A375 (cell line): ENCODE data around the genes PLP1 and TSC22D3.

GRCh38 chrX:103776491-103777197 lies at the start of gene PLP1:
Gene PLP1, plus strand, starts transcription at chrX:103776840.
- RAMPAGE, long total RNA = no peak

DNA sequence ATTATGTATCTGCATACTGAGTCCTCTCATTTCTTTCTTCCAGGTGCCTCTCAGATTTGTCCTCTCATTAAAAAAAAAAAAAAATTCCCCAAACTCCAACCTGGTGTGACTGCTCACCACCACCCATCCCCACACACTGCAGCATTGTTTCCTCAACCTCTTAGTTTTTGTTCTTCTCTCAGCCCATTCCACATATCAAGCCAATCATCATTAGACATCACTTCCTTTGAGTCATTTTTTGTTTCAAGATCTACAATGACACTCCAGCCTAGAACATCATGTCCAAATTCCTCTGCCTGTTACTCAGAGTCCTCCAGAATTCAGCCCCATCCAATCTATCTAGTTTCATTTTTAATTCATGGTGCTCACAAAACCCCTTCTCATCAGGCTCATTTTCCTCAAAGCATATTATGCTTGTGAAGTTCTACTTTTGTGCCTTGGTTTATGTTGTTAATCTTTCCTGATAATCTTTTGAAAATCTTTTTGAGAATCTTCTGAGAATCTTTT lies 262.5 kb upstream of the TEX13A start:
- RAMPAGE, long total RNA = no peak

DNA sequence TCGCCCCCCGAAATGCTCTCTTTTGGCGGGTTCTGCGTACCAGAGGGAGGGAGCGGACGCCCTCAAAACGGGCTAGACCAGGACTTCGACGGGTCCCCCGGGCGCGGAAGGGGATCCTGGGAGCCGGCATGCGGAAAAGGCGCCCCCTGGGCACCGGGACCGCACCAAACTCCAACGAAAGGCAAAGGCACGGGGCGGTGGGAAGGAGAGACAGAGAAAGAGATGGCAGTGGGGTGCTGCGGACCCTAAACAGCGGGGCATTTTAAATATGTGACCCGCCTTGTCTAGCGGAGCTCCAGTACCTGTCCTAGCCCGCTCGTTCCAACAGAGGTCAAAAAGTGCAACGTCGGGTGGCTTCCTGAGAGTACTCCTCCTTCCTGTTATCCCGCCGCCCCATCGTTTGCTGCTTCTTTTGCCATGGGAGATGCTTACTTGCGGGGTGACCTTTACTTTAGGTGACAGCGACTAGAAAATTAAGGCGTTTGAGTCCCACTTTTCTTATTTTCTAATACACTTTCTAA lies 642 bp downstream of the NRK start:
- RAMPAGE, long total RNA = no peak

DNA sequence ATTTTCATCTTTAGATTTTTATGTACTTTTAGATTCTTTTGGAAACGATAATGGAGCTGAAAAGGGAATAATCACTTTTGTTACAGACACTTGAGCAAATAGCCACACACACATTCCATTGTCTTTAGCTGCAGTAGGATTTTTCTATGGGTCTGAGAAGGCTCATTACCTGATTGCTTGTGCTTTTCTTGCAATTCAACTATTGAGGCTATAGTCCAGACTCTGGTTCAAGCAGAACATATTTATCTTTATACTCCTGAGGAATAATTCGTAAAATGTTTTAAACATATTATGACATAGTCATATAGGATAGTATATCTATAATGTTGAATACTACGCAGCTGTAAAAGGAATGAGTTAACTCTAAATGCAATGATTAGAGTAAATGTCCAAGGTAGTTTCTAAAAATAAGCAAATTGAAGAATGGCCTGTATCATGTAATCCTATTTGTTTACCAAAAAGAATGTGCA lies 1.3 kb downstream of the PWWP3B start:
- RAMPAGE, long total RNA = no peak

GRCh38 chrX:106780556-106781051 lies 21.9 kb upstream of the TBC1D8B start:
- RAMPAGE, long total RNA = no peak

DNA sequence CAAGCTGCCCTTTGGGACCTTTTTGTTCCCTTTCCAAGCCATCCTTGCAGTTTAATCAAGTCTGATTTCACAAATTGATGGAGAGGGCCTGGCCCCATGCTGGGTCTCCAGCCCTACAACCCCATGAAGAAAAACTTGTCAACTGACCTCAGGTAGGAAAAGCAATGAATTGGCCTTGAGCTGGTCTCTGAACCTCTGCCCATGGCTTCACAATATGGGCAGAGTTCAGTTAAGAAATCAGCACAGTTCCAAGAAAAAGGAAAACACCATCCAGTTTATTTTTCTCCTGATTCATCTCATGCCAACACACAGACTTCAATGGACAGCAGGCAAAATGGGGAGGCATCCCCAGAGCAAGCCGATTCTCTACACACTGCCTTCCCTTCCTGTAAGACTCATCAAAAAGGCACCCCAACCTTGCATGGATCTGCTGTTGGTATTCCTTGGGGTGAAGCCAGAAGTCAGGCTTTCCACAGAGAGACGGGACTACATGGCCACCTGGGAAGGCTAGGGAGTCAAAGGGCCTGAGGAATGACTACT lies 3.3 kb downstream of the RIPPLY1 start:
- RAMPAGE, long total RNA = no peak

DNA sequence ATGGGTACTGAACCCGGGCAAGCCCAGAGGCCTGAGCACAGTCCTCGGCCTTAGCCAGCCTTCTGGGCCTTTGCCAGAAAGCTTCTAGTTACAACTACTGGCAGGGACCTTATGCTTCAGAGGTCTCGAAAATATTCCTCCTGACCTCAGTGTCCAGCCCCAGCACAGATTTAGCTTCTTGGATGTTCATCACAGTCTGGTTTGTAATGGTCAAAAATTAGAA lies 998 bp upstream of the RIPPLY1 start:
- RAMPAGE, long total RNA = no peak

DNA sequence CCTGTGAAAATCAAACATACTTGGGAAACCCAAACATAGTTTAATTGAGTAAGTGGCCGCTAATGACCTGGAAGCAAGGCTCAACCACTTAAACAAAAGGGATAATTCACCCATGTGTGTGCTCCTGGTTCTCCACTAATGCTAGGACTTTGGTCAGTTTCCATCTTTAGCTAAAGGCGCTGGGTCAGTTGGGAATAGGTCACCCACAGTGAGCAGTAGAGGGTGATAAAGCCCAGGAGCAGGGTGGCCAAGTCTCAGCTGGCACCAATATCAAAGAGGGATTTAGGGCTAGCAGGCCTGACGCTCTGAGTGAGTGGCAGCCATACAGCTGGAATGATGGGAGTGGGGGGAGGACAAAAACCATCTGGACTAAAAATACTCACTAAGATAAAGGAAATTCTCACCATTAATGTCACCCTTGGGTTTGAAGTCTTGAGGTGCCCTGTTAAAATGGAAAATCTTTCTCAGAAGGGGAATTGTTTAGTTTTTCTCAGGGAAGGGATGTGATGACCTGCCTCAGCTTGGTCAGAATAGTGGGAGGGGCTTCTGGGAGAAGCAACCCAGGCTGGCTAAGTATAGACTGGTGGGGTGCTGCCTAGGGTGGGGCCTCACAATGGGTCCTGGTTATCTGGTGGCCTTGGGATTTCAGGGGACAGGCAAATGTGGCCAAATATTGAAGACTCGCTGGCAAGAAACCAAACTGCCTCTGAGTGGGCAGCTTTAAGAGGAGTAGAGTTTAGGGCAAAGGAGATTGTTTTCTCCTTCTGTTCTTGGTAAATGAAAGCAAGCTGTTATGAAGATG lies 47.1 kb downstream of the TSC22D3 start:
- RAMPAGE, long total RNA = no peak

DNA sequence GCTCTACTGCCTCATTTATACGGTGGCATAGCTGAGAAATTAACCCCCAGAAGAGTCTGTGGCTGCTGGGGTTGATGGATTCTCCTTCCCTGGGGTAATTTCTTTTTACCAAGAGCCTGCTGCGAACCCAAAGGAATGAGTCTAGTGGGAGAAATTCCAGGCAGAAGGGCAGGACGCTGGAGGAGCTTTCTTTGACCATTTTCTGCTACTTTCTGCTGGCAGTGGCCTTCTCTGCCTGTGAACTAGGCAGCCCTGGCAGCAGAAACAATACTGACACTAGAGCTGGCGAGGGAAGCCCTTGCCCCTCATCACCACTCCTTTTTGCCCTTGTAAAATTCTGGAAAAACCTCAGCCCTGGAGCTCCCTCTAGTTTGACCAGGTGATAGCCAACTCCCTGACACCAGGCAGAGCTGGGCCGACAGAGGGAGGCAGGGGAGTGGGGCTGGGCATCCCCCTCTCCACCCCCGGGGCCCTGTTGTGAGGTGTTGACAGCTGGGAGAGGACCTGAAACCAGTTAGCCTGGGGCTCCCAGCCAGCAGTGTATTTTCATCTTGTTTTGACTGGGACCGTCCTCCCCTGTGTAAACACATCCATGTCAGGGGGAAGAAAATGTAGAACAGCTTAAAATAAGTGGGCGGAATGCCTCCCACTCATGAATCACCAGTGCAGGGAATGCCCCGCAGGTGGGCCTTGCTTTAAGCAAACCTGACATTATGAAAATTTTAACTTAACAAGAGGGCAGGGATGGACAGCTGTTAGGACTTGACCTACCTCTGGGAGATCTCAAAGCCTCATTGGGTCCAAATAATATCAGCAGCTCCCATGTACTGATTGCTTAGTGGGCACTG lies 46.1 kb downstream of the TSC22D3 start:
- RAMPAGE, long total RNA = no peak

DNA sequence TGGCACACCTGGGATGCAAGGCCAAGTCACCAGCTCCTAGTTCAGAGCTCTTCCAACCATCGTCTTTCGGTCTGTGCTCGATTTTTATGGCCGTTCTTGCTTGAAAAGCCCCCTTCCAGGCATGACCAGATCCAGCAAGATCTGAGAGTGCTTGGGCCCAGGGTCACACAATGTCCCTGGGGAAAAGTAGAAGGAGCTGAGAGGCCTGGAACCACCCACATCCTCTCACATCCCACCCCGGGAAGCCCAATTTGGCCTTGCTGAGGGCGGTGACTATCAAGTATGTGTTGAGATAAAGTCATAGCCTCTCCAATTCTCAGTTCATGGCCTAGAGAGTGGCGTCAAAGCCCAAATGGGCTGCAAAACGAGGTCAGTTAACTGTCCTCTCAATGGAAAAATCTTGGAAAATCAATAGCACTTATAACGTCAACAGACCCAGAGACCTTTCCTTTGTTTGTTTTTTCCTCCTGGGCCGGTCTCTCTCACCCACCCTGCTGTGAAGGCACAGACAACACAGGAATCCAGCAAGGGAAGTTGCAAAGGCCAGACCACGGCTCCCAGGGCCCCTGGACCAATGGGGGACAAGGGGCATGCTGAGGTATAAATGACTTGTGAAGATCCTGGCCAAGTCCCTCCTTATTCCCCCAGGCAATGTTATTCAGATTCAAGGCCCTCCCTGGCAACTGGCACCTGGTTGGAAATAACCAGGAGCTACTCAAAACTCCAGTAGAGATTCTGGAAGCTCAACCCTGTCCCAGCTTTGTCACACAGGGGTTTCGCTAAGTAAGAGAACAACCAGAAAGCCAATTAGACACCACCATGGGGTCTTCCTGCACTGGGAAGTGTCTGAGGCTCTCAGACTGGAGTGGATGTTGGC lies 38.7 kb downstream of the TSC22D3 start:
- RAMPAGE, long total RNA = no peak

GRCh38 chrX:107753045-107753969 lies 22.3 kb downstream of the TSC22D3 start:
- RAMPAGE, long total RNA = no peak

GRCh38 chrX:107775493-107776280 lies at the start of gene TSC22D3:
Gene TSC22D3, minus strand, starts transcription at chrX:107775787.
- RAMPAGE, long total RNA = no peak

GRCh38 chrX:107877958-107878157 lies 52.2 kb downstream of the MID2 start:
- RAMPAGE, long total RNA = no peak

DNA sequence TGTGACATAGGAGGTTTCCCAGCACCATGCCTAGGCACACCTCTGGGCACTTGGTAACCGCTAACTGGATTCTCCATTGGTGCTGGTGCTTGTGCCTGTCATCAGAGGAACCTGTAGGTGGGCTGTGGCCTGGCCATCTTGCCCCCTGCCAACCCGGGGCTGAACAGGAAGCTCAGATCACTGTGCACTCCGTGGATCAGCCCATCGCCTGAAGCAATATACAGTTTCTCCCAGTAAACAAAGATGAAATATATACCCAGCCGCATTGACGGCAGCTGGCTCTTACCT lies 19.1 kb upstream of the TEX13B start:
- RAMPAGE, long total RNA = no peak

DNA sequence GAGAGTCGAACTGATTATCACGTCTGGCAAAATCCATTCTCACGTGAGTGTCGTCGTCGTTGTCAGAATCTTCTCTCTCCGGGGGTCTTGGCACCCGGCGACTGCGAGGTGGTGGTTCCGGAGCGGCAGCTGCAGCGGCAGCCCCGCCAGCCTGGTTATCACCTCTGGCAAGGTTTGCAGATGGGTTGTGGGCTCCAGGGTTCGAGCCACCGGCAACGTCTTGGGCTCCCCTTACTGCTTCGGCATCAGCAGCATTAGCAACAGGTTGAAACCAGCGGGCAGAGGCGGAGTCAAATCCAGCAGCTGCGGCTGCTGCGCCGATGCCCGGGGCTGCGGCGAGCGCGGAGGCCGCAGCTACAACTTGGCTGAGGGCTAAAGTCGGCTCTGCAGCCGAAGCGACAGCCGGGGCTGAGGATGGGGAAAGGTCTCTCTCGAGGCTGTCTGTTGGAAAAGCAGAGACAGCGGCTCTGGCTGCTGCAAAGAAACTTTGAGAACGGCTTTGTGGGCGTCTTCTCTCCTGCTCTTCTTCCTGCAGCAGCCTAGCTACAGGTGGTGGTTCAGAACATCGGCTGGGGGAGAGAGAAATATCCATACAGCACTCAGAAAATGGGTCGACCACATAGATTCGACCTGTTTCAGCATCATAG lies 3.7 kb downstream of the IRS4 start:
- RAMPAGE, long total RNA = no peak

GRCh38 chrX:109731823-109733065 lies 813 bp downstream of the ACSL4 start:
- RAMPAGE, long total RNA = no peak

DNA sequence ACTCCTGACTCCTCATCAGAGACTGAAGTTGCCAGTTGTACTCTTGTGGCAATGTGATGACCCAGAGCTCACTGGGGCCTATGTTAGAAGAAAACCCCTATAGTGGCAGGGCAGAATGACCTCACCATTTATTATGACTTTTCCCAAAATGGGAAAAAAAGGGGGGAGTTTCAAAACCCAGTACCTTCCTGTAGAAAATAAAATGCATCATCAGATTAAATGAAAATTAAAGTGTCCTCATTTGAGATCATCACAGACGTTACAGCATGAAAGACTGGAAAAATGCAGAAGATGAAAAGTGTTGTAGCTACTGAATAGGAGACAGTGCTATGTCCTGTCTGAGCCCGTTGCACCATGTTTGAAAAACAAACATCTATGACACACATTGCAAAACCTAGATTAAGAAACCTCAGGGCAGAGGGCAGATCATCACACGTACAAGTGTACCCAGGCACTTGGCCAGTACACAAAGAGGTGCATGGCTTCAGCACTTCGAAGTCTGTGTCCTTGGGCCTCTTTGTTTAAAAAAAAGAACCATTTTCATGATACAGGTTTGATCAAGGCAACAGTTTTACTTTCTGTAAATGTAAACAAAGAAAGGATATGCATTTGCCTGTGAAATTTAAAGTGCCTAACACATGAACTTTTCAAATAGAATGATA lies 6.9 kb upstream of the ACSL4 start:
- RAMPAGE, long total RNA = no peak

DNA sequence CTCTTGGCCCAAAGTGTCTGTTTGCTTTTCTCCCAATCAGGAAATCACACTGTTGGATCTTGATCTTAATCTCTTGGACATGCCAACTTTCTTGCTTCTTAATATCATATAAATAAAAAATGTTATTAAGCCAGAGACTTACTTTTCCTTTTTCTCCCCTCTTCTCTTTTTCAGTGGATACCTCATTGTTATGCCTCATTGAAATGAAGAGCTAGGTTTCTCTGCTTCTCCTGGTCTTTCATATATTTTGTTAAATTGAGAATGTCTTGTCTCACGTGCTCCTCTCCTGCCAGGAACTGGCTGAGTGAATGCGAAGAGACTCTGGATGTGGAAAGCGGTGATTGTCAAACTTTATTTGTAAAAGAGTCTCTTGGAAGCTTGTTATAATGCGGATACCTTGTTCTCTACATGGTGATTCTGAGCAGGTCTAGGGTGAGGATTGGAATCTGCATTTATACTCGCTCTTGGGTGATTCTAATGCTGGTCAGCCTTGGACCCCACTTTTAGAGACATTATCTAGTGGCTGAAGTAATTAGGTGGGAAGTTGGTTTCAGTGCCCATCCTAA lies 7.3 kb downstream of the TMEM164 start:
- RAMPAGE, long total RNA = no peak

GRCh38 chrX:110229399-110230515 lies 88.1 kb downstream of the AMMECR1 start:
- RAMPAGE, long total RNA = no peak

- RAMPAGE, long total RNA = no peak
Observed at GRCh38 chrX:110412935-110413871, 54.6 kb downstream of the RTL9 start.